ENCODE results near the genes SPP1 and NAP1L5.

- RRBS, result no CpG with 5 or more reads among the region's 7 CpGs
These were observed 4.9 kb downstream of the AFF1 start for GRCh38 chr4:86939471-86940319.

DNA sequence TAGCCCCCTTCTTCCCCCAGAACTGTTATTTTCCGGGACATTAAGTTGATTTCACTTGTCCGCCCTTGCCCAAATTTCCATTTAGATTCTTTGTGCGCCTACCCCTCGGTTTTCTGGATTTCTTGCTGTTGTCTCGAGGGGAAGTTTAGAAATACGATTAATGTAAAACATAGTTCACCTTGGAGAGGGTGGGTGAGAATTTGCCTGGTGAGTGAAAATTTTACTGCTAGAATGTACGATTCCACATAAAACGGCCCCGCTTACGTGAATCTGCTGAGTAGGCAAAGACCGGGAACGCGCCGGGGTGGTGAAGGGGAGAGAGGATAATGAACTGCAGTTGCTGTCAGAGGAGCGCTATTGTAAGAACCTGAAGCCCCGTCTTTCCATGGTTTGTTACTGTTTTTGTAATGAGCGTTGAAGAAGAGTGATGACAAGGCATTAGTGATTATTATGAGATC, 72.9 kb downstream of the AFF1 start:
- RRBS, result no CpG with 5 or more reads among the region's 17 CpGs

GRCh38 chr4:87012681-87013276, 78.0 kb downstream of the AFF1 start:
- RRBS, result no CpG with 5 or more reads among the region's 7 CpGs

GRCh38 chr4:87017472-87018517, 83.0 kb downstream of the AFF1 start:
- RRBS, result no CpG with 5 or more reads among the region's 10 CpGs

- RRBS, result no CpG with 5 or more reads among the region's 12 CpGs
These were observed 115.7 kb downstream of the AFF1 start for GRCh38 chr4:87050413-87051050.

GRCh38 chr4:87073680-87074343, 139.0 kb downstream of the AFF1 start:
- RRBS, result no CpG with 5 or more reads among the region's 8 CpGs

GRCh38 chr4:87119667-87120346, 100.6 kb downstream of the KLHL8 start:
- RRBS, result no CpG with 5 or more reads among the region's 7 CpGs

DNA sequence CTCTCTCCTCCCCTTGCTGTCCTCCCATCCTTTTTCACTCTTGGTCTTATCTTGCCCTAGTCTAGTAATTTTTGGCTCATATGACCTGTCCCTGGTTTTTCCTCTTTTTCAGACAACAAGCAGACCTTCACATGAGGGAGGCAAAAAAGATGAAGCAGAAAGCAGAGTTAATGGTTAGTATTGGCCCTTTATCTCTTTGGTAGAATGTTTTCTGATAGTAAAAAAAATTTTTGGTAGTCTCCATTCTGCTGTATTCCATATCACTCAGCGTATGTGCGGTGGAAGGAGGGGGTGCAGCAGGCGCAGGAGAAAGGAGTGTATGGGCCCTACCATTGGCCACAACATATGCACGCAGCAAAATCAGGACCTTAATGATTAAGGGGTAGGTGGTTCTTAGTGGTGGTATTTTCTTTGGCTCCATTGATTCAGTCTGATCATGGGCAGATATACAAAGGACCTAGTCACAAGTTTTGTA, 92.8 kb downstream of the KLHL8 start:
- RRBS, result no CpG with 5 or more reads among the region's 4 CpGs

GRCh38 chr4:87219586-87220271, 689 bp downstream of the KLHL8 start:
- RRBS, result 3% methylated on average over 29 of the region's 51 CpGs

DNA sequence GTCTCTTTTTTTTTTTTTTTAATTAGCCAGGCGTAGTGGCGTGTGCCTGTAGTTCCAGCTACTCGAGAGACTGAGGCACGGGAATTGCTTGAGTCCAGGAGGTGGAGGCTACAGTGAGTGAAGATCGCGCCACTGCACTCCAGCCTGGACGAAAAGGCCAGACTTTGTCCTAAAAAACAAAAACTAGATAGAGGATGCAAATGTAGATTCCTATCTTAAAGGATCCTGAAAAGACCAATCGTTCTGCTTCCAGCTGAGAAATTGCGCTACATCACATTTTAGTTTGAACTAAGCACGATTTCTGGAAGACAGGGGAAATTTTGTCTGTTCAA, 626 bp upstream of the HSD17B11 start:
- RRBS, result no CpG with 5 or more reads among the region's 10 CpGs

DNA sequence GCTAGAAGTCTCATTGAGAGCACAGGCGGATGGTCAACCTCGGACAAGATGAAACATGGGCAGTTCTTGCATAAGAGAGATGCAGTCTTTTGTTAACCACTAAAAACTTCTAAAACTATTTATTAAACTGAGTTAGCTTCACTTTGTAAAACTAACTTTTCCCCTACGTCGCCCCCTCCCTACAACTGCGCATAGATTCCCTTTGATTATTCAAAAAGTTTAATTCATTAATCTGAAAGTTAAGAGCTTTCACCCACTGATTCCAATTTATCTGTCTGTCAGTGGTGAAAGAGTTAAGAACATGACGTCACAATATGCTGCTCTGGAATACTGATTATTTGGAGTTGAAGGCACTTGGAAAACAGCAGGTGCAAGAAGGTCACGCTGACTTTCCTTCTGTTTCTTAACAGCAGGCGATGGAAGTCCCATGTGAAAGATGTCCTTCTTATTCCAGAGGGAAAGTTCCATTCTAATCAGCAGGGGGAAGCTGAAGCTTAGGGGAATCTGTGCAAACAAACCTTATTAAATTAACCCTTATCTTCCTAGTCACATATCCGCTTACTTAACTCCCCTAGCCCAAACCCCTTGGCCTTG, 29.7 kb downstream of the DMP1 start:
- RRBS, result no CpG with 5 or more reads among the region's 9 CpGs

GRCh38 chr4:87975337-87975998, at the start of gene SPP1:
SPP1 (plus strand) TSS chr4:87975714.
- RRBS, result no CpG with 5 or more reads among the region's 9 CpGs

DNA sequence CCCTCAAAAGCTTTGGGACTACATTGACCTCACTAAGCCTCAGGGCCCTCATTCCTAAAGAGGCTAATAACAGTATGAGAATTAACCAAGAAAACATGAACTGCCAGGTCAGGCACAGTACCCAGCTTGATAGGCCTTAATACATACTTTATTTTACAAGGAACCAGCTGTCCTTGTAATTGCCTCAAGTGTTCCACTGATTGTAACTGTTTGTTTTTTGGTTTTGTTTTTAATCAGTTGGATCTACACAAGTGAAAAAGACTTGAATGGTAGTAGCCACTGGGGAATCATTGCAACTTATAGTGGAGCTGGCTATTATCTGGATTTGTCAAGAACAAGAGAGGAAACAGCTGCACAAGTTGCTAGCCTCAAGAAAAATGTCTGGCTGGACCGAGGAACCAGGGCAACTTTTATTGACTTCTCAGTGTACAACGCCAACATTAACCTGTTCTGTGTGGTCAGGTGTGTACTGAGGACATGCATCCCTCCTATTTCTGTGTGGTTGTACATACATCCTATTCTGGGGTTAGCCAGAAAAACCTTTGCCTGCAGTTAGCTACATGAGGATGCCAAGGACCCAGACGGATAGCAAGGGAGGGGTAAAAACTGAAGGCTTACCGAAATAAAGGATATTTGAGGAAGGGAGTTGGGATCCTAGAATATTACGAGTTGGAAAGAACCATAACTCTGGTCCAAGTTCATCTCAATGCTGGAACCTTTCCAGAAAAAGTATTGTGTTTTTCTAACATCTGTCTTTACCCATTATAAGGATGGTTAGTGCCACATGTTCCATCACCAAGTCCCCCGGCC, 35.8 kb downstream of the PKD2 start:
- RRBS, result no CpG with 5 or more reads among the region's 6 CpGs

DNA sequence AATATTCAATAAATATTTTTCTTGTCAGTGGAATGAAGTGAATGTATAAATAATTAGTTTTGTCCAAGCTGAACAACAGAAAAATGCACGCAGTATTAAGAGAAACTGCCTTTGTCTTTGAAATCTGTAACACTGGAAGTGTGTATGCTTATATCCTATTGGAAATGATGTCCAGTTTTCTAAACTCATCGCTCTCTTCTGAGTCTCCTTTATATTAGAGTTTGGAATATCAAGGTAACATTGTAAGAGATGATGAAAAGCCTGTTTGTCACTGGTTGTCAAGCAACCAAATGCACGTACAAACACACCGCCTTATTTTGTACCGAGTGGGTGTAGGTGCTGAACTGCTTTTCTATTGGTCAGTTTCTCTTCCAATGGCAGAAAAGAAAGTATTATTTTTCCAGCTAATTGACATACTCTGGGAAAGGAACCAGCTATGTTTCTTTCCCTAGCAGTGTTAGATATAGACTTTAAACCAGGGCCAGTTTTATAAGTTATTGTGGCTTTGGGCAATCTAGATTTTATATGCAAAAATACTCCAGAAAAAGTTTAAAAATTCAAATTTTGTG, 6.6 kb upstream of the PPM1K start:
- RRBS, result no CpG with 5 or more reads among the region's 5 CpGs

DNA sequence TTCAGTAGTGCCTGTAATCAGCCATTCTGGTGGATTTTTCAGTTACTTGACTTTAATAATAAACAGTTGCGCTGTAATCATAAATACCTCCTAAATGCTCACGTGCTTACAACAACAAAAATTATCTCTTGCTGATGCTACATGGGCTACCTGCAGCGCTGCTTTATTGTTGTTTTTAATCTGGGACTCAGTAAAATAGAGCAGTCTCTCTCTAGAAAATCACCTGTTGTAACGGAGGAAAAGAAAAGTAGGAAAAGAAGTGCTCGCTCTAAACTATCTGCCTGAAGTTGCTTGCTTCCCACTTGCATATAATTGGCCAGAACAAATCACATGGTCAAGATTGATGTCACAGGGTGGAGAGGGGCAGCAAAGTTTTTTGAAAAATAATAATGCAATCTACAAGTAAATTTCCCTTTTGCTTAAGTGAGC, 8.3 kb upstream of the HERC6 start:
- RRBS, result no CpG with 5 or more reads among the region's 5 CpGs

GRCh38 chr4:88521179-88521764, 2.3 kb downstream of the PIGY start:
- RRBS, result no CpG with 5 or more reads among the region's 3 CpGs

DNA sequence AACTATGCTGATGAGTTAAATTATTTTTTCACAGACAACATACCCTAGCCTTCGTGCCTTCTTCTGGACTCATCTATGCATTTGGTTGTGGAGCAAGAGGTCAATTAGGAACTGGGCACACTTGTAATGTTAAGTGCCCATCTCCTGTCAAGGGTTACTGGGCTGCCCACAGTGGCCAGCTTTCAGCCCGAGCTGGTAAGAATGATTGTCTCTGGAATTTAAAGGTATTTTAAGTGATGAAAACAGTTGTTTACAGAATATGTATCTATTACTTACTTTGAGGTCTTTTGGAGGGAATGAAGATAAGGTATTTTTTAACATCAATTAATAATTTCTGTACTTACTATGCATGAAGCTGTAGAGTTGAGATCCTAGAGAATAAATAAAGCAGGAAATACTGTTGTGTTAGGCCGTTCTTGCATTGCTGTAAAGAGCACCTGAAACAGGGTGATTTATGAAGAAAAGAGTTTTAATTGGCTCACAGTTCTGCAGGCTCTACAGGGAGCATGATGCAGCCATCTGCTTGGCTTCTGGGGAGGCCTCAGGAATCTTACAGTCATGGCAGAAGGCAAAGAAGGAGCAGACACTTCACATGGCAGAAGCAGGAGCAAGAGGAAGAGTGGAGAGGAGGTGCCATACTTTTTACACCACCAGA, 41.7 kb downstream of the NAP1L5 start:
- RRBS, result no CpG with 5 or more reads among the region's 3 CpGs

GRCh38 chr4:88696972-88698422, at the start of gene NAP1L5:
NAP1L5 (minus strand) TSS chr4:88697829.
- RRBS, result no CpG with 5 or more reads among the region's 63 CpGs

GRCh38 chr4:88729319-88729871, 31.8 kb upstream of the NAP1L5 start:
- RRBS, result no CpG with 5 or more reads among the region's 7 CpGs

GRCh38 chr4:88734518-88734941, 36.9 kb upstream of the NAP1L5 start:
- RRBS, result no CpG with 5 or more reads among the region's 2 CpGs

Measured in UCH-1 (cell line).